Right ventricle myocardium (tissue), 1 donor: Measurements from ENCODE around the genes MGAT3 and ATF4.

DNA sequence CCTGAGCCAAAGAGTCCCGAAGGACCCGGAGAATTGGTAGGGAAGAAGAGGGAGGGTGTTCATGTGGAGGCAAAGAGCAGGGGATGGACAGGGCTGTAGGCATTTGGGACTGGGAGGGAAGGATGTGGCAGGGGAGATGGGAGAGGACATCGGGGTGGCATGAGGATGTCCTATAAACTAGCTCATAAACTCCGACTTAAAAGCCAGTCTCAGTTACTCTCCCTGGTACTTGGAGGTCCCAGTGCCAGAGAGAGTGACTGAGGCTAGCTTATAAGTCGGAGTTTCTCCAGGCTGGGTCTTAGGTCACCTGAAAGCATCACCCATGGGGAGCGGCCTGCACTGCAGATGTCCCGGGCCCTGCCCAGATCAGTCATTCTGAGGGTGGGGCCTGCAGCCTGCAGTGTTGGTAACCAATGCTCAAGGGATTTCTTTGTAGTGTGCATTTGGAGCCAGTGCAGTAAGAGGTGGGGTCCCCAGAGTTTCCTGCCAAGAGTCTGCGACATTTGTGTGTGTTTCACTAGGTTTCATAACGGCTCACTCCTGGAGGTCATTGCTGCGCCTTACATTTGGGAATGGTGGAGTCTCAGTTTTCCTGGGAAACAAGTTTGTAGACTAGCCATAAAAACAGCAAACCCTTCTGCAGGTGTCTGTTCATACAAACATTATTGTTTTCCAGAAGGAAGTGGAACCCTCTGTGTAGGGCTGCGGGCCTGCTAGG is 14.8 kb downstream of the TAB1 start:
- PRO-cap, 2 experiments, result no peak in any of the 2 experiments

DNA sequence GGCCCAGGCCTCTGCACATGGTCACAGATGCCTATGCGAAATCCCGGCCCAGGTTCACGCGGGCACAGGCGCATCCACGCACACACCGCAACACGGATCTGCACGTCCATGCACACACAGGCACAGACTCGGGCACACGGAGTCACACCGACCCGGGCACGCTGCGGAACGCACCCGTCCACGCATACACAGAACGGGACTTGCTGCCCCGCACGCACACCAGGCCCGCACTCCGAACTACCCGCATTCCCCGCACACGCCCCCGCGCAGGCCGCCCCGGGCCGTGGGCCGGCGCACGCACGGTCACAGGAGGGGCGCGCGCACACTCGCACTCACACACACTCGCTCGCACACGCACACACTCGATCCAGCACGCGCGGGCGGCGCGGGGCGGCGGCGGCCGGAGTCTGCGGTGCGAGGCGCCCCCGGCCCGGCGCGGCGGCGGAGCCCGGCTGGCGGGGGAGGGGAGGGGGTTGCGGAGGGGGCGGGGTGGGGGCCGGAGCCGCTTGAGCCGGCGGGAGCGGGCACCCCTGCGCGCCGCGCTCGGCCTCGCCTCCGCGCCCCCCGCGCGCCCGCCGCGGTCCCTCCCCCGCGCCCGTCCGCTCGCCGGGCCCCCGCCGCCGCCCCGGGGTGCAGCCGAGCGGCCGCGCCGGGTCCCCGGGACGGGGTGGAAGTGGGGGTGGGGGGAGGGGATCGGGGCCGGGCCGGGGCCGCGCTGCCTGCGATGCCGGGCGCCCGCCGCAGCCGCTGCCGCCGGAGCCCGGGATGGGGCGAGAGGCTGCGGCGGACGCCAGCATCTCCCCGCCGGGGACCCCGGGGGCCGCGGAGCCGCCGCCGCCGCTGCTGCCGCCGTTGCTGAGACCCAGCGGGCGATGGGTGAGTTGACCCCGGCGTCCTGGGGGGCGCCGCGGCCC is at the start of gene MGAT3:
Gene MGAT3, plus strand, starts transcription at position 331 of the 914 bp plus-strand sequence.
- PRO-cap, 2 experiments, result peak in 2 of 2 experiments; most common plus-strand start position 359 of the sequence (in 1)

- PRO-cap, 2 experiments, result no peak in any of the 2 experiments
Measured at GRCh38 chr22:39462841-39463485, 6.2 kb downstream of the MGAT3 start.

DNA sequence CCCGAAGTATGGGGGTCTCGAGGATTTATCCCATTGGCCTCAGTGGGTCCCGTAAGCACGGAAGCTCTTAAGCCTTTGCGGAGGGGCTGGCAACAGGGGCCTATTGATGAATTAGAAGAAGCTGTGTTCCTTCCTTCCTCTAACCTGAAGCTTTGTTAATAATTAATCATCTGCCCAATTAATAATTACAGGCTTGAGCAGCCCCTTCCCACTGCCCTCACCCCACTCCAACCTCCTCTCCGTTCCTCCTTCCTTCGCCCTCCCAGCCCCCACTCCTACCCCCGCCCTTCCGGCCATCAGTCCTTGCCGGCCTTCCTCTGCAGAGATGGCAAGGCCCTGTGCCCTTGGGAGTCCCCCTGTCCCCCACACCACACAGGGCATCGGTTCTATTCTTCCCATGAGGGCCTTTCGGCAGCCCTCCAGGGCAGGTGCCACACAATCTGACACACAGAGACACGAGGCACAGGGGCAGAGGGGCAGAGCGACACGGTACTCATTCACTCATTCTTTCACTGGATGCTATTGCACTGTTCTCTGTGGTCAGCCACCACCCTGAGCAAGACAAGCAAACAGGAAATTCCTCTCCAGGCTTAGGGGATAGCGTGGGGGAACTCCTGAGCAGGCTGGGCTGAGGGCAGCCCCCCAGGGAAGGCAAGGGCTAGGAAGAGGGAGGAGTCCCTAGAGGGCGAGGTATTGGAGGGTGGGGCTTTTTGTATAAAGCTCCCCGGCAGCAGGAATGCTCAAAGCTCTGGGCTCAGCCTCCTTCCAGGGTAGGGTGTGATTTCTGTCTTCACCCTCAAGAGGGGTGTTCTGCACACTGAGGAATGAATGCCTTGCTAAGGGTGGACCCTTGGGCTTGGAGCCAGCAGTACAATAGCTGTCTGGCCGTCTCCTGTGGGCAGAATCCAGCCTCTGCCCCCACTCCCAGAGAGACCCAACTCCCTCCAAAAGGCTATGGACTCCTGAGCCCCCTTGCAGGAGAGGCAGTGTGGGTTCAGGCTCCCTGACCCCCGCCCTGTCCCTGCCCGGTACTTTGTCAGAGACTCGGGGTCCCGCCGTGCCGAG is 14.8 kb downstream of the MGAT3 start:
- PRO-cap, 2 experiments, result peak in 2 of 2 experiments; most common plus-strand start position 743 of the sequence (in 2); most common minus-strand start position 536 of the sequence (in 1)

DNA sequence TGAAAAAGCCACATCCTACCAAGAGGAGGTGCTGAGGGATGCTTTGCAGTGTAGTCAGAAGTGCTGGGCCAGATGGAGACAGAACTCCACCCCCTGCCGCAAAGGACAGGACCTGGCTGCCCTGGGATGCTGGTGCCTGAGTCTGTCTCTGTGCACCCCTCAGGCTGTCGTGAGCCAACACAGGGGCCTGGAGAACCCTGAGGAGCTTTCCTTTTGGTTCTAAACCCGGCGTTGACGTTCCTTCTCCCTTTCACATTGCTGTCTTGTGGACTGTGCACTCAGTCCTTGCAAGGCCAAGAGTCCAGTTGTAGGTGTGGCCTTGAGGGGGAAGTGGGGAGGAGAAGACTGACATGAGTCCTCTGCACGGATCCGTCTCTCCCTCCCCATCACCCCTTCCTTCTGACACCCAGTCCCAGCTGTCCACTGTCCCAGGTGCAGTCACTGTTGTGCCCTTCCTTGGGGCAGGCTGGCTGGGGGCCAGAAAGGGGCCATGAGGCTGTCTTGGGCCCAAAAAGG is 12.6 kb upstream of the MIEF1 start:
- PRO-cap, 2 experiments, result no peak in any of the 2 experiments

DNA sequence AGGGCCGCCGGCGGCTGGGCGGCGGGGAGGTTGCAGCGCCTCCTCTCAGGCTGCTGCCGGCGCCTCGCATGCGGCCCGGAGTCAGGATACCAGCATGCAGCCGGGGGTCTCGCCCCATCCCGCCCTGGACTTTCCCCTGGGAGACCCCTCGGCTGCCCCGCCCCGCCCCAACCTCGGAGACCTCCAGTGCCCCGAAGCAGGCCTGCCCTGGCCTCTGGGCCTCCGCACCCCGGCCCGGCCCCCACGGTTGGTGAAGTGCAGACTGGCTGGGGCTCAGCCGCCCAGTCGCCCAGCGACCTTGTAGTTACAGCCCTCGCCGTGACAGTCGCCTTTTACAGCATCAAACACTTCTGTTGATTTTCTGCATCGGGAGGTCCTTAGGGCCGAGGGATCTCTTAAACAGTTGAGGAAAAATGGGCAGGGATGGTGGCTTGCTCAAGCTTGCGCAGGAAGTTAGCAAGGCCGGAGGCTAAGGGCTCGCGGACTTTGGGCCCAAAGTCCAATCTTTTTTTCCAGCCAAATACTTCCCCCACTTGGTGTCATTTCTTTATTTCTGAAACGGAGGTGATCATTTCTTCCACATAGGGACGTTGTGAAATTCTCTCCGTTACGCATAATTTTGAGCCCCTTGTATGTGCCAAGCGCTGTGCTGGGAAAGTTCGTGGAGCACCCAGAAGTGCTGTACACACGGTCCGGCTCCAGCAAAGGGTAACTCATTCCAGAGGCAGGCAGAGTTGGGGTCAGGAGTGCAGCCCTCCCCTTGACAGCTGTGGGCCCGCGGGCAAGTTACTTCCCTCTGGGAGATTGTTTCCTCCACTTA is 577 bp downstream of the MIEF1 start:
- PRO-cap, 2 experiments, result no peak in any of the 2 experiments

DNA sequence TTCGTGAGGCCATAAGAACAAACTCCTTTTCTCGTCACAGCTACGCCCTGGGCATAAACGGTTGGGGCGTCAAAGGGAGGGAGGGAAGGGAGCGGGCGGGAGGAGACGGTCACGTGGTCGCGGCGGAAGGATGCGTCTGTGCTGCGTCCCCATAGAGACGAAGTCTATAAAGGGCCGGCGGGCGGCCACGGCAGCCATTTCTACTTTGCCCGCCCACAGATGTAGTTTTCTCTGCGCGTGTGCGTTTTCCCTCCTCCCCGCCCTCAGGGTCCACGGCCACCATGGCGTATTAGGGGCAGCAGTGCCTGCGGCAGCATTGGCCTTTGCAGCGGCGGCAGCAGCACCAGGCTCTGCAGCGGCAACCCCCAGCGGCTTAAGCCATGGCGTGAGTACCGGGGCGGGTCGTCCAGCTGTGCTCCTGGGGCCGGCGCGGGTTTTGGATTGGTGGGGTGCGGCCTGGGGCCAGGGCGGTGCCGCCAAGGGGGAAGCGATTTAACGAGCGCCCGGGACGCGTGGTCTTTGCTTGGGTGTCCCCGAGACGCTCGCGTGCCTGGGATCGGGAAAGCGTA is at the start of gene ATF4:
Gene ATF4, plus strand, starts transcription at position 196 of the 569 bp plus-strand sequence.
- PRO-cap, 2 experiments, result peak in 2 of 2 experiments; most common plus-strand start position 198 of the sequence (in 2)

- PRO-cap, 2 experiments, result no peak in any of the 2 experiments
Measured at GRCh38 chr22:39522001-39522523, 1.7 kb downstream of the ATF4 start.

GRCh38 chr22:39522524-39523428 is 2.4 kb downstream of the ATF4 start:
- PRO-cap, 2 experiments, result no peak in any of the 2 experiments

DNA sequence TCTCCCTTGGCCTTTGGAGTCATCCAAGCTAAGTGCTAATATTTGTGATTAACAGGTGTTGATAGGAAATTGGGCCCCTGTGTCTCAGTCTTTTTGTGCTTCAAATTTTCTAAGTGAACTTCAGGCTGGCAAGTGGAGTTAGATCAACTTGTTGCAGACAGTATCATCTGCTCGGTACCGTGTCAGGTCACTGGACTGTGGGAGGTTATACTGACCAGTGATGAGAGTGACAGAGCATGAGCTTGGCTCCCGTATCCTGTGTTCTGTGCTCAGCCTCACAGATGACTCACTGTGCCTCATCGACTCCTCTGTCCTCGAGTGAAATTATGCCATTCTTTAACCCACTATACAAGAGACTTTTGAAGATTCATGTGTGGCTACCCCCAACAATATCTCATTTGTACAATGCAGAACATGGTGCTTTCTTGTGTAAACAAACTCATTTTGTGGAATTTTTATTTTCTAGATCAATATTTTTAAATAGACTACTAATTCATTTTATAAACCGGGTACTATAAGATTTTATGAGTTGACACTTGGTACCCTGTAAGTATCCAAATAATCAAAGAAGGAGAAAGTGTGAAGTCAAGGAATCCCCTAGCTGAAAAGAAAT is 7.9 kb downstream of the GRAP2 start:
- PRO-cap, 2 experiments, result no peak in any of the 2 experiments

DNA sequence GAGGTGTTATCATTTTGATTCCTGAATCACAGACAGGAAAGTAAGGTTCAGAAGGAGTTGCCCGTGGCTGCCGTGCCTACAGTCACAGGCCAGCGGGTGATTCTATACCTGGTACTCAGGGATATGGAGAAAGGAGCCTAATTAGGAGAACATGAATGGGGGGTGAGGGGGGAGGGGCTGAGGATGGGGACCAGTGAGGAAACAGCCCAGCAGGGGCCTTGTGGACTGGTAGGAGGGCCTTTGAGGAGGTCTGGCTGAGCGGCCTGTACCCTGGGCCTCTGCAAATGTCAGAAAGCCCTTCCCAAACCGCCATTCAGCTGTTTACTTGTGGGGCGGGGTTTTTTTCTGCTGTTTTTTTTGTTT is 3.6 kb downstream of the FAM83F start:
- PRO-cap, 2 experiments, result no peak in any of the 2 experiments

GRCh38 chr22:40017574-40017947 is 22.8 kb downstream of the FAM83F start:
- PRO-cap, 2 experiments, result no peak in any of the 2 experiments

DNA sequence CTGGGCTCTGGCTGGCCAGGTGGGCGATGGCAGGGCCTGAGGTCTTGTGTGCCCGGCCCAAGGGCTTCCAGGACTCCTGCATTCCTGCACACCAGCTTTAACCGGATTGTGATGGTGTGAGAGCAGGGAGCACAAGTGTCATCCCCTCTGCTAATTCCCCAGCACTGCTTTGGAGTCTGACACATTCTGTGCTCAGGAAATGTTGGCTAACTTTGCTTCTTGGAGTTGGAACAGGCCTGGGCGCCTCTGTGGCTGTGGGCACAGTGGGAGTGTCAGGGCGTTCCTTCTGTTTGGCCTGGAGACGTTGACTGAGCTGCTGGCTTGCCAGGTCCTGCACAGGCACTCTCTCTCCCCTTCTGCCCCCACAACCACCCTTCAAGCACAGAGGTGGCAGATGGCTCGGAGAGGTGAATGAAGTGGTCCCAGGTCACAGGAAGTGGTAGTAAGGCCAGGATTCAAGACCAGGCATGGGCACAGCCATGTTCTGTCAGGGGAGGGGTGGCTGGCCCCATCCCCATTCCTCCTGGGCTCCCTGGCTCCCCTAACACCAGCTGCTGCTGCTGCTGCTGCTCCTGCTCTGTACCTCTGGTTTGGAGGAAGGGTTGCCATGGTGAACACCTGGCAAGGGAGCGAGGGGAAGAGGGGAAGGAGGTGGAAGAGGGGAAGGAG is 28.2 kb downstream of the FAM83F start:
- PRO-cap, 2 experiments, result no peak in any of the 2 experiments

GRCh38 chr22:40076640-40077025 is 81.9 kb downstream of the FAM83F start:
- PRO-cap, 2 experiments, result no peak in any of the 2 experiments

- PRO-cap, 2 experiments, result no peak in any of the 2 experiments
Measured at GRCh38 chr22:40178964-40179498, 1.3 kb downstream of the TNRC6B start.

GRCh38 chr22:40190507-40190942 is 12.8 kb downstream of the TNRC6B start:
- PRO-cap, 2 experiments, result peak in 1 of 2 experiments; most common plus-strand start chr22:40190763 (in 1); most common minus-strand start chr22:40190637 (in 1)

DNA sequence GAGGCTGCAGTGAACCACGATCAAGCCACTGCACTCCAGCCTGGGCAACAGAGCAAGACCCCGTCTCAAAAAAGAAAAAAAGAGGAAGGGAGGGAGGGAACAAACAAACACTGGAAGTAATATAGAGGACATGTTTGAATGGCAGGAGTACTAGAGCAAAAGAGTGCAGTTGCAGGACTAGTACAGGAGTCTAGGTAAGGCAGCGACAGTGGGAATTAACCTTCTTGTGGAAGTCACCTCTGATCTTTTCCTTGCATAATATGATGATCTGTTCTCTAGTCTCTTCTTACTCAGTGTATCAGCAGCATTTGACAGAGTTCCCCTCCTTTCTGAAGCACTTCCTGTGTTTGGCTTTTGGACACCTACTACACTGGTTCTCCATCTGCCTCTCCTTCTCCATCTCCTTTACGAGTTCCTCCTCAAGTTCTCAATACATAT is 57.1 kb upstream of the ADSL start:
- PRO-cap, 2 experiments, result no peak in any of the 2 experiments

DNA sequence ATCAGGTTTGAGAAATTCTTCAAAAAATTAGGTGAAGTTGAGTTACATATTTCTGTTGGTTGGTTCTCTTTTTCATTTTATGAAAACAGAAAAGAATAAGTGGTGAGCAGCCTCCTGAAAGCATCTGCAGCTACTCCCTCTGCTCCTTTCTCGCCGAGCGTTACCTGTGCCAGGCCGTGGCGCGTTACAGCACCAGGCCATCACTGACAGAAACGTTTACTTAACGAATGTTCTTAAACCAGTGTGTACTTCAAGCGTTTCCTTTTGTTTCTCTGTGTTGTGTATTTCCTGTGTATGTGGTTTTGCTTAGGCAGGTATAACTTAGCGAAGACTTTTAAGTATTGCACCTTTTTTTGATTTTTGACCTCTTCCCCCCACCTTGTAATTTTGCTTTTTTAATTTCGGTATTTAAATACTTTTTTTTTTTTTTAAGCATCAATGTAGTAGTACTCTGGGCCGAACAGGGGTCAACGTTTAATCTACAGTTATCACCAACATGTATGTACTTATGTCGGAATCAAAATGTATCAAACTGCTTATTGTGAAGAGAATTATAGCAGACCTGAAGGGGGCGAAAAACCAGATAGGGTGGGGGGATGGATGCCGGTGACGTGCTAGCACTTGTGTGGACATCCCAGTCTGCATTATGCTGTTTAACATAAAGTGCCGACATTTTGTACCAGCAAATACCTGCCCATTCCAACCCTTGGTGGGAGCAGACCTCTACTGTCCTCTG is 21.7 kb upstream of the ADSL start:
- PRO-cap, 2 experiments, result no peak in any of the 2 experiments

- PRO-cap, 2 experiments, result no peak in any of the 2 experiments
Measured at GRCh38 chr22:40327329-40327935, 18.9 kb upstream of the ADSL start.

DNA sequence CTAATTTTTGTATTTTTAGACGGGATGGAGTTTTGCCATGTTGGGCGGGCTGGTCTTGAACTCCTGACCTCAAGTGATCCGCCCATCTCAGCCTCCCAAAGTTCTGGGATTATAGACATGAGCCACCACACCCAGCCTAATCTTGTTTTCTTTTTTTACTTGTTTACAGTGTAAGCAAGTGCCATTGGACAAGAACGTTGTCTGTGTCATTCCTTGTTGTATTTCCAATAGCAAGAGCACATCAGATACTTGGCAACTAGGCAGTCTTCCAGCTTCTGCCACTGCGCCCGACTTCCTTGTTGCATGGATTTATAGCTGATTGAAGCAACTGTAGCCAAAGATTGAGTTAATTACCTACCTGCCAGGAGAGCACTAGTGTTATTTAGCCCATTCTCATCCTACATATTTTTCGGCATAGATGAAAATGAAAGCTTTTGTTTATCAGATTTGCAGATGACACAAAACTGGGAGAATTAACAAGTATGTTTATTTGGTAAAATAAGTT is 3.0 kb upstream of the SGSM3 start:
- PRO-cap, 2 experiments, result no peak in any of the 2 experiments